AG10803 (cell line): ENCODE results near the genes C2orf49 and ECRG4.

DNA sequence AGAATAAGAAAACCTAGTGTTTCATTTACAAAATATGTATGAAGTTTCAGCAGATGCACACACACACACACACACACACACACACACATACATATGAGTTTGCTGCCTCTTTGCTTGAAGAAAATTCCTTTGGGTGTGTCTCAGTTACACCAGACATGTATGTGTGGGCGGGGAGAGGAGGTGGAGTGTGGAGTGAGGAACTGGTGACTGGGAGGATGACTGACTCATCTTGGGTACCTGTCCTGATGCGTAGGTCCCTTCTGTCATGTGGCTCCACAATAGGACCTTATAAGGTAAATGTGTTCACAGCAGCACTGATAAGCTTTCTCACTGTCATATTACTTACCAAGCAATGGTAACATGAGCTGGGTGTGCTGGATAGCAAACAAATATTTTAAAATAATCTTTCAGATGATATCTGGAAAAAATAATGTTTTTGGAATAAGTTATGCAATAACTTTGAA is 45.1 kb downstream of the SLC9A2 start:
- RRBS: no CpG with 5 or more reads among the region's 2 CpGs

DNA sequence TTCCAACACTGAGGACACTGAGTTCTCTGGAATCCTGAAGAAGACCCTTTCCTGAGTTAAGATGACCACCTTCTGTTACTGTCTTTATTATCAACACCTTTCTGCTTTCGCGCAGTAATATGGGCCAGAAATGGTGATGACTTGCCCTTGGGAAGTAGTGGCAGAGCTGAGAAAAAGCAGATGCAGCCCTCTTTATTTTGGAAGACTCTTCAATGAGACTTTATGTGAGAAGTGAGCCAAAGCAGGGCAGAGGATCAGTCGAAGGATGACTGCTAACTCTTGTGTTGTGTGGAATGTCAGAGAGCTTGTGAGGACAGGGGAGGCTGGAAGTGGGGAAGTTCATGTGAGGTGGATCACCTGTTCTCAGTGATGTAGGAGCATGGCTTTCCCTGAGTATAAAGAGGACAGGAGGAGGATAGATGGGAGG is 50.2 kb downstream of the MFSD9 start:
- RRBS: no CpG with 5 or more reads among the region's 3 CpGs

GRCh38 chr2:104321754-104322076 is 532.2 kb upstream of the POU3F3 start:
- RRBS: no CpG with 5 or more reads among the region's 8 CpGs

DNA sequence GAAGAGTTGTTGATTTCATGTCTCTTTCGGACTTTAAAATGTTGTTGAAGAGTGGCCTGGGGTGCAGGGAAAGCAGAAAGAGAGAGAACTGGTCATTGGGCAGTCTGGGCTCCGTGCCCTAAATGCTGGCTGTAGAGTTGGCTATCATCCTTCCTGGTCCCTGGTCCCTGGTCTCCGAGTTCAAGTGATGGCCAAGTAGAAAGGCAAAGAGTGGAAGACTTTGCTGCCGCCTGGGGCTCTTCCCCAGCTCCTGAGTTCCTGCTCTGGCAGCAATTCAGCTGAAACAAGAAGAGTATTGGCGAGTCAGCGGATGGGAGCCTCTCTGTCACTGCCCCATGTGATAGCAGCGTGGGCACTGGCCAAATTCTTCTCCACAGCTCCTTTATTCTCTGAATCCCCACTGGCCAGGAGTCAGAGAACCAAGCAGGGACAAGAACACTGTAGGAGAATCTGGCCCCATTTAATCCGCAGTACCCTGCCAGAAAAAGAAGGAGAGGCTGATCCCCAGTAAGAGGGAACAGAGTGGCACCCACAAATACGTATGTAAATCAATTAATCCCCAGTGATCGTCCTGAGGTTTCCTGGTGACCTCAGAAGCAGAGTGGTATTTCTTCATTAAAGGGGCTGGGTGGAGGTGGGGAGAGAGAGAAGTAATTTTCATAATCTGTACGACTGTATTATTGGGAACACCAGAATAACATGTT is 350.9 kb upstream of the POU3F3 start:
- RRBS: no CpG with 5 or more reads among the region's 11 CpGs

GRCh38 chr2:104704845-104705044 is 149.2 kb upstream of the POU3F3 start:
- RRBS: no CpG with 5 or more reads among the region's 7 CpGs

- RRBS: no CpG with 5 or more reads among the region's 34 CpGs
These were observed 2.5 kb upstream of the POU3F3 start for GRCh38 chr2:104851036-104852241.

GRCh38 chr2:105336945-105337900 is at the start of gene C2orf49:
TSS of gene C2orf49 (plus strand) at chr2:105337540.
- RRBS: 2% methylated on average over 15 of the region's 59 CpGs

GRCh38 chr2:105369552-105370617 is 29.0 kb downstream of the FHL2 start:
- RRBS: no CpG with 5 or more reads among the region's 28 CpGs

DNA sequence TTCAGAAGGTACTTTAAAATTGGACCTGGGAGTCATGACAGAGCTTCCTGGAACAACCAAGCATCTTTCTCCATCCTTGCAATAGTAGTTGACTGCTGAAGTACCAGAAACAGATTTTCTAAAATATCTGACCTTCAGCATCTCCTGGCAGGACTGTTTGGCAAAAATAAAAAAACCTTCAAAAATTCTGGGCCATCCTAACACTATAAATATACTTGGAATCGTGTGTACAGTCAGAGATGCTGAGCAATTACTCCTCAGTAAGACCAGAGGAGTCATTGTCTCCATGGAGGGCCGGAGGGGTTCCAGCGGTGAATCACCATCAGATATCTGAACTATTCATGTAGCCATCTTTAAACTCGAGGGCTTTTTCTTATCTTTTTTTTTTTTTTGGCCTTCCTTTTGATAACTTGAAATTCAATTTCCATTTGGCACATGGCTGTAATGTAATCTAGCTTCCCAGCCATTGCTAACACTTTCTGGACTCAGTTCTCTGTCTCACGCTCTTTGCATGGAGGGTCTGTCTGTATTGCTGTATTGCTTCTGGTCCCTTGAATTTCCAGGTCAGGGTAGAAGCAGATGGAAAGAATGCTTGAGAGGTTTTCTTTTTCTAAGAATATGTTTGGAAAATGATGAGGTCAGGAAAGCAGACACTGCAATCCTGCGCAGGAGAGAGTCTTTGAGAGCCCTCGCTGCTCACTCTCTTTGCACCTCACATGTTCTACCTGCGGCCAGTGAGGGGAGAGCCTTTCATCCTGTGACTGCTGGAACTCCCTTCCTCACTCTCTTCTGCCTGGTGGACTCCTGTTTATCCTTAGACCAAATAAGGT is 7.4 kb upstream of the FHL2 start:
- RRBS: no CpG with 5 or more reads among the region's 8 CpGs

DNA sequence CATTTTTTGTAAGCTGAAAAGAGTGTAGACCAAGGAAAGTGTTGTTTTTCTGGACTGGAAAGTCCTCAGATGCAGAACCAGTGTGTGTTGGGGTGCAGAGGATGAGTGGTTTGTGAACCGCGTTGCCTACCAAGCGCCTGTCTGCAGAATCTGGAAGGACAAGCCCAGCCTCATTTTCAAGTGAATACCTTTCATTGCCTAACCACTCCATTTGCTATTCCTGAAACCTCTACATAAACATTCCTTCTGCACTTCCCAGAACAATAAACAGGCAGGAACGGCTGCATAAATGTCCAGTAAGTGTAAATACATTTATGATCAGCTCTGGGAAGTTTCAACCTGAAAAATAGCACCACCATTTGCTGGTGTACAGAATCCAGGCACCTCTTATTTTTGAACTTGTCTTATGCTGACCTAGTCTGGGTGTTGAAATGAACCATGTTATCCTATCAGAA is 45.4 kb upstream of the FHL2 start:
- RRBS: no CpG with 5 or more reads among the region's 4 CpGs

GRCh38 chr2:105568190-105568762 is 169.4 kb upstream of the FHL2 start:
- RRBS: no CpG with 5 or more reads among the region's 17 CpGs

- RRBS: no CpG with 5 or more reads among the region's 11 CpGs
These were observed 50.7 kb downstream of the NCK2 start for GRCh38 chr2:105795228-105796035.

- RRBS: no CpG with 5 or more reads among the region's 12 CpGs
These were observed 126.3 kb downstream of the NCK2 start for GRCh38 chr2:105871045-105871443.

DNA sequence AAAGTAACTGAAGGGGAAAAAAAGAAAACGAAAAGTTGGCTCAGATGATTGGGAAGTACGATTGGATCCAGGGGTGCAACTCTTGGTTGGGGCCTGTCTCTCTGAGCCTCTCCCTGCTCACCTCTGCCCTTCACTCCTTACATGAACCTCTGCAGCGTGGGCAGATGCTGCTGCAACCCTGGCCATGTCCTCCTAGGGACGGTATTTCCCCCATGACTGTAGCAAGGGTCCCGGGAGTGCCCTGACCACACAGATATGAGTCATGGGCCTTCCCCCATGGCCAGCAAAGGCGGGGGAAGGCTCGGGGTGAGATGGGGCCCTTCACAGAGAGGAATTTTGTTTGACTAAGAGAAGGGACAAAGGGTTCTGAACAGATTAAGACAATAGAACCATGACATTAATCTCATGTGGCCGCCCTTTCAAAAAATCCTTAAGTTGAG is 129.0 kb downstream of the NCK2 start:
- RRBS: no CpG with 5 or more reads among the region's 8 CpGs

DNA sequence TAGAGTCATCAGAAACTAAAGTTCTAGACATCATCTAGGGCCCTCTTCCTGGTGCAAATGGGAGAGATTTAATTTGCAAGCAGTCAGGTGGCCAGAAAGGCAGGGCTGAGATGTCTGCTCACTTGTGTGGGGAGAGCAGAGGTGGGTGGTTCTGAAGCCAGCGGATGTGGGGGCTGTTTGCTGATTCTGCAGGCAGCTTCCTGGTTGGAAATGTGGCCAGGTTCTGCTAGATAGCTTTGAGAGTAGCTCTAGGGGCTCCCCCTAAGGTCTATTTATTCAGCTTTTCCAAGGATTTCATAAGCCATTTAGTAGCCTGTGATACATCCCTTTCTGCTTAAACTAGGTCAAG is 138.2 kb upstream of the ECRG4 start:
- RRBS: no CpG with 5 or more reads among the region's 1 CpG

DNA sequence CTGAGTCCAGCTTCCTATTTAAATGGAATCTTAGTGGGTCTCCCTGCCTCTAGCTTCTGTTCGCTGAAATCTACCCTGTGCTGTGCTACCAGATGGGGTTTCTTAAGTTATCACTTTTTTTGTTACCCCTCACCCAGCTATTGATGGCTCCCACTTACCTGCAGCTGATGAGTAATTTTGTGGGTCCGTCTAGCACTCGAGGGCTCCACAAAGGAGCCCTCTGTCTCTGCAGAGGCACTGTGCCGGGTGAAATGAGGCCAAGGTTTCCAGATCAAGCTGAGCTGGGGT is 128.1 kb upstream of the ECRG4 start:
- RRBS: no CpG with 5 or more reads among the region's 4 CpGs

DNA sequence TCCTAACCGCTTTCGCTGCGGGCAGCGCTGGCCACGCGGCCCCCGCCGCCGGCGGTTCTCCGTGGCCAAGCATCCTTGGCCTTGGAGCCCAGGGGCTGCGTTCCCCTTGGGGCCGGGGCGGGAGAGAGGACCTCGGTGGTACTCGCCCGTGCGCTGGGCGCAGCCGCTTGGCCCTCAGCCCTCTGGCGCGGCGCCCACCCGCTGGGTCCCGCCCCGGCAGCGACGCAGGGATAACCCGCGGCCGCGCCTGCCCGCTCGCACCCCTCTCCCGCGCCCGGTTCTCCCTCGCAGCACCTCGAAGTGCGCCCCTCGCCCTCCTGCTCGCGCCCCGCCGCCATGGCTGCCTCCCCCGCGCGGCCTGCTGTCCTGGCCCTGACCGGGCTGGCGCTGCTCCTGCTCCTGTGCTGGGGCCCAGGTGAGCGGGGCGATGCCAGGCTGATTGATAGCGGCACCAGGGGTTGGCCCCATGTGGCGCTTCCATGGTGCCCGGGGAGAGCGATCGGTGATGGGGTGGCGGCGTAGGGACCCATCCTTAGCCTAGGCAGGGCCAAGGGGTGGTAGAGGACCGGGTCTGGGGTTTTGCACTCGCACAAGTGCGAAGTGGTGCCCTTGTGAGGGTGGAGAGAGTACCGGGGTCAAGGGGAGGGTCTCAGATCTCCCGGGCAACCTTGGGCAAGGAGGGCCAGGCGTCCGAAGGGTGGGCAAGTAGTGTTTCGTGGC is at the start of gene ECRG4:
Gene ECRG4 (plus strand): TSS at position 260 of the 720 bp plus-strand sequence.
- RRBS: 12% methylated on average over 52 of the region's 67 CpGs

- RRBS: no CpG with 5 or more reads among the region's 7 CpGs
These were observed 54.5 kb downstream of the UXS1 start for GRCh38 chr2:106139534-106140007.

GRCh38 chr2:106536986-106537635 is 49.9 kb downstream of the CD8B2 start:
- RRBS: no CpG with 5 or more reads among the region's 5 CpGs

DNA sequence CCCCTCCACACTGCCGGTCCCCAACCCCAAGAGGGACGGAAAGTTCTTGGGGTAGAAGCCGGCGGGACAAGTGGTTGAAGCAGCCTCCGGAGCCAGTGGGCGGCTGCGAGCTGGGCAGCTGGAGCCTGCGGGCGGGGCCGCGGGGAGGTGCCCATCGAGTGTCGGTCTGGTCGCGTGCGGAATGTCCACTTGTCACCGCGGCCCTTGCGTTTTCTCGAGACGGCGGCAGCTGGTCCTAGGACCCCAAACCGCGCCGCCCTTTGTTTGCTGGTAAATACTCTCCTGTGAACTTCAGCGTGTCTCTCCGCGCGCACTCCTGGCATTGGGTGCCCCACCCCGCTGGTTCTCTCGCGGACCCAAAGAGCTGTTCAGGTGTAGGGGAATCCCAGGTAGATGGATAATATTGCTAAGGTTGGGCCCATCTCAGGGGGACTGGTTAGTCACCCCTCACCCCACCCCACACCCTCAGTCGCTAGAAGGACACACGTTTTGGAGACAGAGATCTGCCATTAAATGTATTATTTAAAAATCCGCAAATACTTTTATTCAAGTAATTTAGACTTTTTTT is 1.5 kb upstream of the ST6GAL2 start:
- RRBS: 7% methylated on average over 1 of the region's 35 CpGs